AG09309 (cell line): ENCODE results near the gene GPR132.

DNA sequence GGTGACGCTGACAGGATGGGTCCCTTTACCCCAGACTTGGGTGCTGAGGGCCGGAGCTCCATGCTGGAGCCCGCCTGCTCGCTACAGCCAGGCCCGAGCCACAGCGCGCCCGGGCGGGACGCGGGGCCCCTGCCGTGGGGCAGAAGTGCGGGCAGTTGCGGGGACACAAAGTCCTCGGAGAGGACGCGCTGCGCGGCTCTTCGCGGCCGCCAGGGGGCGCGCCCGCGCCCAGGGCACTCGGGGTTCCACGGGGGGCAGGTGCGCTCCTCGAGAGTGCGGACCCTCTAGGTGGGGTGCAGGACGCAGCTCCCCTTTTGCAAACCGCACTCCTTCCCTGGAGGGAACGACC is 535 bp upstream of the ADSS1 start:
- RRBS = 59% methylated on average over 7 of the region's 34 CpGs

- RRBS = no CpG with 5 or more reads among the region's 11 CpGs
These were observed 3.9 kb upstream of the SIVA1 start for GRCh38 chr14:104749050-104749539.

DNA sequence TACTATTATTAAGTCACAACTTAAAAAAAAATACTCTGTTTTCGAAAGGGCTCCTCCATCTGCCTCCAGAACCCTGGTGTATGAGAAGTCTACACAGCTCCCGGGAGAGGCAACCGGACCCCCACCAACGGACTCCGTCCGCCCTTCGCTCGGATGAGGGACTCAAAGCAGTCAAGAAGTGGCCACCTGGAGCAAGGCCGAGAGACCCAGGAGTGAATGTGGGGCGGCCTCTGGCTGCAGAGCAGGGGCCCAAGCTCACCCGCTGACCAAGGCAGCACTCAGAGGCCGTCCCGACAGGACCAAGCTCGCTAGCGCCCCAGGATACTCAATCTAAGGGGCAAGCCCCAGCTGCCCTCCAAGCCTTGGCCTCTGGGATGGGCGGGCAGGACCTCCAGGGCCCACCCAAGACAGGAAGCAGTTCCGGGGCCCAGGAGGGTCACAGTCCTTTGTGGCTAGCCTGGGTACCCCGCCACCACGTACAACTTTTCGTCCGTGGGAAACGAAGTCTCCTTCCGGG is 959 bp downstream of the AKT1 start:
- RRBS = 3% methylated on average over 5 of the region's 23 CpGs

DNA sequence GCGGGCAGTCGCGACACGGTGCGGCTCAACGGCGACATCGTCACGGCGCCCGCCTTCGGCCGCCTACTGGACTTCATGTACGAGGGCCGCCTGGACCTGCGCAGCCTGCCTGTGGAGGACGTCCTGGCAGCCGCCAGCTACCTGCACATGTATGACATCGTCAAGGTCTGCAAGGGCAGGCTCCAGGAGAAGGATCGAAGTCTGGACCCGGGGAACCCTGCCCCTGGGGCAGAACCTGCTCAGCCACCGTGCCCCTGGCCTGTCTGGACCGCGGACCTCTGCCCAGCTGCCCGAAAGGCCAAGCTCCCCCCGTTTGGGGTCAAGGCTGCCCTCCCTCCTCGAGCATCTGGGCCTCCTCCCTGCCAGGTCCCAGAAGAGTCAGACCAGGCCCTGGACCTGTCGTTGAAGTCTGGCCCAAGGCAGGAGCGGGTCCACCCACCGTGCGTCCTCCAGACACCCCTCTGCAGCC is 502 bp downstream of the ZBTB42 start:
- RRBS = no CpG with 5 or more reads among the region's 31 CpGs

GRCh38 chr14:104894379-104894654 is 29.2 kb downstream of the CEP170B start:
- RRBS = no CpG with 5 or more reads among the region's 6 CpGs

DNA sequence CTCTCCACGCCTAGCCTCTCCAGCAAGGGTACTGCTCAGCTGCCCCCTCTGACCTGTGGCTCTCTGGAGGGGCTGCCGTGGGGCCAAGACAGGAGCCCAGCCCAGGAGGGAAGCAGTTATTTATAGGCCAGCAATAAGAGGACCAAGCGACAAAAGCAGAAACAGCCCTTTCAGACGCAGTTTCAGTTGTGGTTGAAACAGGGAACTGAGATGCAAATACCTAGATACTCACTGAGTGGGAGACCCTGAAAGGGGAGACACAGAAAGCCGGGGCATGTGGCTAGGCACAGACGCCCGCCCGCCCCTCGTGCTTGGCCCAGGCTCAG is 1.8 kb downstream of the PLD4 start:
- RRBS = 15% methylated on average over 4 of the region's 9 CpGs

- RRBS = 60% methylated on average over 3 of the region's 21 CpGs
These were observed 20.8 kb downstream of the AHNAK2 start for GRCh38 chr14:104957200-104957879.

DNA sequence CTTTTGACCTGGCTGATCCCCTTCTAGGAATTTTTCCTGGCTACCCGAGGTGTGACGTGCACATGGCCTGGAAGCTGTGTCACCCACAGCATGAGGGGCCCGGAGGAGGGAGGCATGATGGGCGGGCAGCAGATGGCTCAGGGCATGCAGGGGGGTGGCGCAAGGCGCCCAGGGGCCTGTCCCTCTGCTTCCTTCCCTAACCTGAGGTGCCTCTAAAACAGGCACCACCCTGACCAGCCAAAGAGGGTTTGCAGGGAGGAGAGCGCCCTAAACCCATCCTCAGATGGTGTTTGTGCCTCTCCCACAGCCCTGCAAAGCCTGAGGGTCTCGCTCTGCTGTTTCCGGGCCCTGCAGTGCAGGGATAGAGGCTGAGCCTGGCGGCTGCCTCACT is 6.6 kb downstream of the GPR132 start:
- RRBS = no CpG with 5 or more reads among the region's 10 CpGs

DNA sequence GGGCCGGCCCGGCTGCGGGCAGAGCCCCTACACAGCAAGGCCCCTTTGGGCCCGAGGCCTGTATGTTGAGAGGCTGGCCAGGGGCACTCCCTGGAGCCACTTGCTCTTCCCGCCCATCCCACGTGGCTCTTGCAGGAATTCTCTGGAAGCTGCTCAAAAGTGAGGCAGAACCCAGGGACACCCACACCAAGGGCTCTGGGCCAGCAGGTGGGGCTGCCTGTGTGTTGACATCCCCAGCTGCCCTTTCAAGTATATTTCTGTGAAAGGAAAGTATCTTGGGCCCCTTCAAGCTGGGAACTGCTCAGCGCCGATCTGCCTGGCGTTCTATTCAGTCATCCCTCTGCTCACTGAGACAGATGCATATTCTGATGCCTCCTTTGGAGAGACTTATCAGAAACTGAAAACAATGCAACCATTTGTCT is 6.1 kb downstream of the GPR132 start:
- RRBS = no CpG with 5 or more reads among the region's 9 CpGs

GRCh38 chr14:105065340-105066295 is at the start of gene GPR132:
GPR132 (minus strand) TSS chr14:105065430.
- RRBS = 89% methylated on average over 3 of the region's 21 CpGs

DNA sequence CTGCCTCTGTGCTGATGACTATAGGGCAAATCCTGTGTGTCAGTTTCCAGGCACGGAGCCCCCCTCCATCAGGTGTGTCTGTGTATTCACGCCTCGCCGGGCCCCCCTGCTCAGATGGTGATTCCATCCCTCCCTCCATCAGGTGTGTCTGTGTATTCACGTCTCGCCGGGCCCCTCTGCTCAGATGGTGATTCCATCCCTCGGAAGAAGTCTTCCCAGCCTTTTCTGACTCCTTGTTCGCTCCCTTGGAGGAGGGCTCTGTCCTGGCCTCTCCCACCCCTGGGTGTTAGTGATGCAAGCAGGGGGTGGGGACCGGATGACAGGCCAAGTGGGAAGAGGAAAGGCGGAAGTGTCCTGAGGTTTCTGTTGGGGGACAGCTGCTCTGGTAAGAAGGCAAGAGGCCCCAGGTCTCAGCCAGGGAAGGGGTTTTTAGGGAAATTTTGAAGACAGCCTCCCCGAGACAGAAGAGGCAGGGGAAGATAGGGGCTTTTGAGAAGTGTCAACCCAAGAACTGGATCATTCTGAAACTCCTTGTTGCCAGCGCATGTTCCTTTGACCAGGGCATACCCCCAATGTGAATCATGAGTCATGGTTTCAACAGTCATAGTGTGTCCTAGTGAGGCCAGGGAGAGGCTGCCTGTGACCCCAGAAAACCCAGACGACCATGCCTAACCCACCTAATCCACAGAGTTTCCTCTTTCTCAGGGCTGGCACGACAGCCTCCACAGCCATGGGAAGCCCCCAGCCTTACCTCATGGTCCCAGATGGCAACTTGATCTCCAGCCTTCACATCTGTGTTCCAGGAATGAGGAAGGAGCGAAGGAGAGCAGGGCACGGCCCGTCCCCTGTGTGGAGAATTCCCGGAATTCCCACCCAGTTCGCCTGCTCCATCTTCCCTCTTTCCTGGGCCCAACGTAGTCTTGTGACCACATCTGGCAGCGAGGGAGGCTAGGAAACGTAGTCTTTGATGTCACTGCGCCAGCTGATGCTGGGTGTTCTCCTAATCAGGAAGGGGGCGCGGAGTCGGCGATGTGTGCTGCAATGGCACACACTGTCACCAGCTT is 4.8 kb upstream of the GPR132 start:
- RRBS = no CpG with 5 or more reads among the region's 28 CpGs

DNA sequence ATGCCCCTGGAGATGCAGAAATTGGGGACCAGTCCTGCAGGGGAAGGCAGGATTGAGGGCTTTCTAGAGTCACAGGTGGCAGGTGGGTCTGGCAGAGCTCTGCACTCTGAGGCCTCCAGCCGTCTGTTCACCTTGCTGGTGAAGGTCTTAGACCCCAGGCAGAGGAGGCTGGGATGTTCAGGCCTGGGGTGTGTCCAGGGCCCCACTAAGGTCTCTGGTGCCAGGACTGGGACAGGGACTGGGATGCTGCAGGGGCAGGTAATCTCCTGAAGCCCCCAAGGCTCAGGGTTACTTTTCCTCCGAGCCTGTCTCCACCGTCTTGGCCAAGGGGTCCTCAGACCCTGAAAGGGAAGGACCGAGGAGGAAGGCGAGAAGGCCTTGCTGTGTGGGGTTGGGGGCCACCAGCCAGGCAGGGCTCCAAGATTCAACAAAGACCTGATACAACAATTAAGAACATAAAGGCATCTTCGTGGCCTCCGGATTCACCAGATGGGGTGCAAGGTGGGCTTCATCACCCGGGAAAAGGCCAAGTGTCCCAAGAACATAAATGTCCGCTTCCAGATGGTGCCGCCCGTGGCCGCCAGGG is 21.6 kb upstream of the NUDT14 start:
- RRBS = 14% methylated on average over 4 of the region's 12 CpGs

GRCh38 chr14:105257465-105257946 is 9.2 kb downstream of the BTBD6 start:
- RRBS = no CpG with 5 or more reads among the region's 17 CpGs

GRCh38 chr14:105336085-105337087 is 21.8 kb downstream of the PACS2 start:
- RRBS = no CpG with 5 or more reads among the region's 42 CpGs

- RRBS = 95% methylated on average over 1 of the region's 19 CpGs
These were observed 31.3 kb upstream of the TEX22 start for GRCh38 chr14:105366984-105367492.

- RRBS = 23% methylated on average over 5 of the region's 12 CpGs
These were observed 25.9 kb upstream of the CRIP2 start for GRCh38 chr14:105448797-105448996.

DNA sequence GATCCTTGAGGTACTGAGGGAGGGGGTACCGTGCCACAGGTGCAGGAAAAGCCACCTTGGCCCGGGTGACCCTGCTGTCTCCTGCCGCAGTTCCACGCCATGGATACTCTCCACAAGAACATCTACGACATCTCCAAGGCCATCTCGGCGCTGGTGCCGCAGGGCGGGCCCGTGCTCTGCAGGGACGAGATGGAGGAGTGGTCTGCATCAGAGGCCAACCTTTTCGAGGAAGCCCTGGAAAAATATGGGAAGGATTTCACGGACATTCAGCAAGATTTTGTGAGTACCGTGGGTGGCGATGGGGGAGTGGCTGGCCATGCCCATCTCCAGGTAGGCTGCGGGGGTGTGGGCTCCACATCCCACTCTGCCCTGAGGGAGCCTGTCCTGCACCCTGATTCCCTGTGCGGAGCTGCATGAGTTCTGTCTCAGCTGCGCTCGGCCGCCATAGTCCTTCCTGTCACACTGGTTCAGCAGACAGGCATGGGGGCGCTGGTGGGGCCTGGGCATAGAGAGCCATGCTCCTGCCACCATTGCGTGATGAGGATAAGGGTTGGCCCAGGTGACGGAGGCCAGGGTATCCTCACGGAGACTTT is 13.8 kb upstream of the CRIP2 start:
- RRBS = no CpG with 5 or more reads among the region's 24 CpGs

DNA sequence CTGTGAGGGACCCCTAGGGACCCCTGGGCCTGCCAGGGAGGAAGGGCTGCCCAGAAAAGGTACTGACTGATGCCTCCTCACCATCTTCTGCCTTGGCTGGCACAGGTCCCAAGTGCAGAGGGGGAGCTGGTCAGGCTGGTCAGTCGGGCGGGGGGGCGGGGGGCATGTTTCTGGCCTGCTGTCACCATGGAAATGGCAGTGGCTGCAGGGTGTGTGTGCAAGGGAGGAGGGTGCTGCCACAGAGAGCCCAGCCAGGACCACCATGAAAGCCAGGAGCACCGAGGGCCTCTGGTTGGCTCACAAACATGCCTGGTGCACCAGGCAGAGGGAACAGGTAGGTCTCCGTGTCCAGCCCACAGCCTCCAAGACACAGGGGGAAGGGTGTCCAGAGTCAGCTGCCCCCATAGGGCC is 1.4 kb upstream of the CRIP2 start:
- RRBS = no CpG with 5 or more reads among the region's 5 CpGs

DNA sequence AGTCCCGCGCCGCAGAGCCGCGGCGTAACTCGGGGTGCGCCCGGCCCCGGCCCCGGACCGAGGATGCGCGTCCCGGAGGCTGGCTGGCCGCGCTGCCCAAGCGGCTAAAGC is 195 bp downstream of the CRIP2 start:
- RRBS = 2% methylated on average over 8 of the region's 18 CpGs

- RRBS = 11% methylated on average over 17 of the region's 25 CpGs
These were observed 1.3 kb downstream of the CRIP2 start for GRCh38 chr14:105475796-105476474.